Occipital lobe (tissue), 2 donors: ENCODE results near the genes RTCA, RNPC3, NTNG1 and EEIG2.

- RAMPAGE, long total RNA, result start-site peak on the plus strand at chr1:100266187-100266412, 1,039 and 623 reads in 2 replicates
These were observed at the start of gene RTCA for GRCh38 chr1:100265917-100267308. Gene RTCA, plus strand, starts transcription at chr1:100266216.

DNA sequence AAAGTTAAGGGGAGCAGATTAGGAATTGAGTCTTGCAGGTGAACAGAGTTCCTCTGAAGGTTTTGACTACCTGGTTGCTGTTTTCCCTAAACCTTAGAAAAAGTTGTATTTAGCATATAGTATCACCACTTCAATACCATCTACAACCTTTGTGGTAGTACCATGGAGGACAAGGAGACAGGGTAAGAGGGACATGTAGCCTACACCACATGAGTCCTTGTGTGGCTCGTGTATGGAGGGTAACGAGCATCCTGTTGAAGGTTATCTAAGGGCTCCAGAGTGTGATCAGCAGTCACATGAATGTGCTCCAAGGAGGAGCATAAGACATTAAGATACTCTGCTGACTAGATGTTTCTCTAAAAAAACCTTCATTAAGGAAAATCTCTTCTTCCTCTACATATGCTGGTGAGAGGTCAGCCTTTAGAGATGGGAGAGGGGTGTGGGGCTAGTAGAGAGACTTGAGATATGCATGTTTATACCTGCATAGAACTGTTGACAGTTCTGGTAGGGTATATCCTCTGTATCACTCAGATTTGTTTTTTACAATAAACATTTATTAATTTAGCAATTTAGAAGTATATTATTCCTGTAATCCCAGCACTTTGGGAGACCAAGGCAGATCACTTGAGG is 67.4 kb downstream of the VCAM1 start:
- RAMPAGE, long total RNA, result no peak

DNA sequence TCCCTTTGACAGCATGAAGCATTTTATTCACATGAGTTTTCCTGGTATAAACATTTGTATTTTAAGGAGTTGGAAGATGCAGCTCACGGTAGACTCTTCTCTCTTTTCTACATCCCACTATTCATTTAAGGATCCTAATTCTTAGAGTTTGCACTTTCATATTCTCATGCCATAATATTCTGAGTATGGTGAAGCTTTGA is 75.9 kb upstream of the DPH5 start:
- RAMPAGE, long total RNA, result no peak

DNA sequence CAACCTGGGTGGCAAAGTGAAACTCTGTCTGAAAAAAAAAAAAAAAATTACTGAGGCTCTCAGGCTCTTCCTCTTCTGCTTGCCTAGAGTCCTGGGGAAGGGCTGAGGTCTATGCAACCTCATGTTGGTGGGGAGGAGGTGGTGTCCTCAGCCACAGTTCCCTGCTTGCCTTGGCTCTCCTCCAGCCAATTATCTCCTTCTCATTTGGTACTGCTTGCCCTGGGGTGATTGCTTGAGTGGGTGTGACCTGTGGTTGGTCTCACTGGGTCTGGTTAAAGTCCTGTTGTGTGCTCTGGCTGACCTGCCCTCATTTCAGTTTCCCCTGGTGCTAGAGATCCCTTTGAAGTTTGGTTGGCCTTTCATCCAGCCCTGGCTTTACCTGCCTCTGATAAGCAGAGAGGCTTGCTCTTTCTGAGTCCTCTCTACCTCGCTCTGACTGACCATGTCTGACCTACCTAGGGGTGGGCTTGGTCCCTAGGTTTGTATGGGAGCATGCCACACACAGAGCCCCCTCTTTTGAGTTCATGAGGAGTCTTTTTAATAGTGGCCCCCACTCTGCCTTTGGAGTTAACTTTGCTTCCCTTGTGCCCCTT is 21.1 kb downstream of the S1PR1 start:
- RAMPAGE, long total RNA, result no peak

DNA sequence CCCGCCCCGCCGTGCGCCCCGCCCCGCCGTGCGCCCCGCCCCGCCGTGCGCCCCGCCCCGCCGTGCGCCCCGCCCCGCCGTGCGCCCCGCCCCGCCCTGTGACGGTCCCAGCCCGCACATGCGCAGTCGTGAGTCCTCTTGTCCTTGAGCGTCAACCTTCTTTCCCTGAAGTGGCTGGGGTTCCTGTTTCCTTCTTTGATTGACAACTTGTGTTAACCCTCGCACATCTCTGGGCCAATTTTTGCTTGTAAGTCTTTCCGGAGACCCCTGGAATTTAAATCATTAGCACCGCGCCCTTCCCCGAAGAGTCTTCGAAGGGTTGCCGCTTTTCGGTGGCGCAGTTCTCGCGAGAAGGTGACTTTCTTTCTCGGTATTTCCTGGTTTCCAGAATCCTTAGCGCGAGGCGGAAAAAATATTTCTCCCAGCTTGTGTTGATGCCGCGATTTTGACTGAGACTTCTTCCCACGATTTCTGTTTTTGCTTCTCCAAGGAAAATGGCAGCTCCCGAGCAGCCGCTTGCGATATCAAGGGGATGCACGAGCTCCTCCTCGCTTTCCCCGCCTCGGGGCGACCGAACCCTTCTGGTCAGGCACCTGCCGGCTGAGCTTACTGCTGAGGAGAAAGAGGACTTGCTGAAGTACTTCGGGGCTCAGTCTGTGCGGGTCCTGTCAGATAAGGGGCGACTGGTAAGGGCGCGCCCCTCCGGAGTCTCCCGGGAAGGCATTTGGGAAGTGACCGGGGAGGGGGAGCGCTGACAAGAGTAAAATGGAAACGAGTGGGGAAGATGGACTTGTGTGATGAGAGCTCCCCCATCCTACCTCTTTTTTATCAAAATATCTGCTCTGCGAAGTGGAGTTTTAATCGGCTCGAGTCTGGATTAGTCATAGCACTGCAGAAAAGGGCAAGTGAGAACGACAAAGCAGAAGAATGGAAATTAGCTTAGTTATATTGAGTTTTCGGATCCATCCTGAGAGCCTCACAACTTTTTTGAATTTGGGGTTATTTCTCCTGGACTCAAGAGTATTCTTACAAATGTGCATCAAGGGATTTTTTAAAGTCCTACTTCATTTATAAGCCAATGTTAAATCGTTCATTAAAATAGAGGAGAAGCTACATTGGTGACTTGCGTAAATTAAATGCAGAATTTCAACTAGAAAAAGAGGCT is at the start of gene RNPC3:
TSS of gene RNPC3 (plus strand) at position 123 of the 1,165 bp plus-strand sequence.
- RAMPAGE, long total RNA, result start-site peak on the plus strand centred at position 162 of the sequence, 122 bp wide, 255 and 224 reads in 2 replicates; start-site peak on the plus strand centred at position 422 of the sequence, 91 bp wide, 514 and 212 reads in 2 replicates

DNA sequence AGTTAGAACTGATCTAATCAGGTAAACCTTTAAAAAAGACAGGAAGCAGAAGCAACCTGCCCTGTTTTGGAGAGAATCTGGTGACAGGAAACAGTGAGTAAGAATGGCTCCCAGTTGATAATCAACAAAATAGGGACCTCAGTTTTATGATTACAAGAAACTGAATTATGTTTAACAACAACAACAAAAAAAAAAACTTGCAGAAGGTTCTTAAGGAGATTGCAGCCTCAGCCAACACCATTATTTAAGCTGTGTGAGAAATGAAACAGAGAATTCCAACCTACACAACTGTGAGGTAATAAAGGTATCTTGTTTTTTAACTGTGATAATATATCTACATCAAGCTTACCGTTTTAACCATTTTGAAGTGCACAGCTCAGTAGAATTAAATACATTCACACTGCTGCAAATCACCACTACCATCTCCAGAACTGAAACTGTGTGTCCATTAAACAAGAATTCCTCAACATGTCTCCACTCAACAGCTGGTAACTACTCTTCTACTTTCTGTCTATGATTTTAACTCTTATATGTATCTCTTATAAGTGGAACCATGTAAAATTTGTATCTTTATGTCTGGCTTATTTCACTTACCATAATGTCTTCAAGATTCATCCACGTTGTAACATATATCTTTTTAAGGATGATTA is 608.6 kb upstream of the PRMT6 start:
- RAMPAGE, long total RNA, result no peak

- RAMPAGE, long total RNA, result no peak
These were observed at the start of gene NTNG1 for GRCh38 chr1:107140720-107141331. Gene NTNG1, plus strand, starts transcription at chr1:107141039.

DNA sequence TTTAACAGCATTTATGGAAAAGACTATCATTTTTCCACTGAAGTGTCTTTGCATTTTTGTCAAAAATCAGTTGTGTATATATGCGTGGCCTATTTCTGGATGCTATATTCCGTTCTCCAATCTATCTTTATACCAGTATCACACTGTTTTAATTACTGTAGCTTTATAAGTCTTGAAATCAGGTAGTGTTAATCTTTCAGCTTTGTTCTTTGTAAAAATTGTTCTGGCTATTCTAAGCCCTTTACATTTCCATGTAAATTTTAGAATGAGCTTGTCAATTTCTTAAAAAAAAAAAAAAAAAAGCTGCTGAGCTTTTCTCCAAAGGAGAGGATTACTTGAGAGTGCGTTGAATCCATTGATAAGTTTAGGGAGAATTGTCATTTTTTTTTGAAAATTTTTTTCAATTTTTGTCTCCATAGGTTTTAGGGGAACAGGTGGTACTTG is 229.1 kb downstream of the NTNG1 start:
- RAMPAGE, long total RNA, result no peak

- RAMPAGE, long total RNA, result no peak
These were observed 274.5 kb downstream of the NTNG1 start for GRCh38 chr1:107415247-107415748.

DNA sequence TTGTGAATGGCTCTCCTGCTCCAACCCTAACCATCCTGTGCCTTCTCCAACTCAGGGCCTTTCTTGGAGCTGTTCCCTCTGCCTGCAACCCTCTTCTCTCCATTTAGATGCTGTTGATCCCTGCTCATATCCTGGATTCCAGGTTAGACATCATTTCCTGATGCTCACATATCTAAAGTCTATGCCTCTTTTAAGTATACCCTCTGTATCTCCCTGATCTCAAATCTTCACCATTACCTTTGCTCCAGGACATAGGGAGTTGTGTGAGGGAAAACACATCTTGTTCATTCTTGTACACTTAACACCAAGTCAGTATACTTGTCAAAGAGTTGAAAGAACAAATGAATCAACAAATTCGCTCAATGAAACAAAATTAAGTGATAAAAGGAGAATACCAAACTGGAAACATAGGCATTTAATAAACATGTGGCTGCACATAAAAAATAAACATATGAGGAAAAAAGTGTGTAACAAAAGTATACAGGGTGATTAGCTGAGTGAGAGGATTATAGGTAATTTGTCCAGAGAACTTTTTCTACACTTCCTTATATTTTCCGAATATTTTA is 291.5 kb downstream of the VAV3 start:
- RAMPAGE, long total RNA, result no peak

DNA sequence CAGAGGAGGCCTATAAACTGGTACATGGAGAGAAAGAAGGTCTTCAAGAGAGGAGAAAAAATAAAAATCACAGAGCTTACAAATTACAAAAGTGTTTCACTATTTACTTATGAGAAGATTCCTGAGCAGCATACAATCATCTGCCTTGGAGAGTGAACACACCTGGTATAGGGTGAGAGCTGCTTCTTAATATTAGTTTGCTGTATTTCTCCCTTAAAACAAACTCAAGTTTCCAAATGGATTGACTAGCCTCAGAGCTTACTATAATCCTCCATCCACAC is 278.7 kb downstream of the VAV3 start:
- RAMPAGE, long total RNA, result no peak

DNA sequence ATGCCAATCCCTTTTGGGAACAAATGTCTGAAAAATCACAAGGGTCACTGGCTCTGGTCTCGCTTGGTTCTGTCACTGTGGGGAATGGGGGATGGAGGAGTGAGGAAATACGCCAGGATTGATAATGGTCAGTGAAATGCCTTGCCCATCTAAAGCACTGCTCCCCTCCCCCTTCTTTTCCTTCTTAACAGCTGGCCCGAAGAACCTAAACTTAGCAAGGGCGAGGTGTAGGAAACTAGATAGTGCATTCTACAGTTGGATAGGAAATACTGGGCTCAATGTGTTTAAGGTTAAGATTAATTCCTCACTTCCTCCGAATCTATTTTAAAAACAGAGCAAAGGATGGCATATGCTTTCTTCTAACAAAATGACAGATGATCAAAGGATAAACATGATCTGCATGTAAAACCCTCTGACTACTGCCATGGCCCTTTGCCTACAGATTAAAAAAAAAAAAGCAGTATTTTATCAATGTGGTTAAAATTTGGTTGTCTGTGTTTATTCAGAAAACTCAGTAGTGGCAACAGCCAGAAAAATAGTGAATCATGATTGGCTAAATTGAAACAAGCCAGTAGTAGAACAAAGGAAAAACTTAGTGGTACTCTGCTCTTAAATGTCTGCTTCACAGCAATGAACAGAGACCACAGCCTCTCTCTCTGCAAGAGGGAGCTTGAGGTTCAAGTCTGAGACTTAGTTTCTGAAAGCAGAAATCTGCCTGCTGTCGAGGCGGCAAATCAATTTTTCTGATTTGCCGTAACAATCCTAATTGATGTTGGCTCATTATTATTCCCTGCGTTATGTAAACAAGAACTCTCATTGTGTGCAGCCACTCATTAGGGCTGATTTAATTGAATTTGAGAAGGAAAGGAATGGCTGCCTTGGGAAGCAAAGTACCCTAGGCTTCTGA is 86.2 kb upstream of the VAV3 start:
- RAMPAGE, long total RNA, result no peak

DNA sequence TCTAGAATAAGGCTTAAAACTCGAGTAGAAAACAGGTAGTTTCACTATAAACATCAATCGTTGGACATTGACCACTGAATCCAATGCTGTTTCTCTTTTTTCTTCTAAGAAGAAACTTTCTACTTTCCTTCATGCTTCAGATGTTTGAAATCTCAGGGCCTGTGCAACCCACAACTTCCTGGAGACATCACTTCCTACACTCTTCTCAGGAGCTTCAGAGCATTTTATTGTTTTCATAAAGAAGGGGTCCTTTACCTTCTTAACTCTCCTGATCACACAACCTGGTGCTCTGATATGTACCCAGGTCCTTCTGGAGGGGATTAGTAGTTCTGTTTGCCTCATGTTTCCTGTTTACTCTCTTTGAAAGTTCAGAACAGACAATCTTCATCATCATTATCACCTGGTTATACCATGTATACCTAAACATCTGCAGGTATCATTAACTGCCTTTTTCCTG is 113.0 kb upstream of the VAV3 start:
- RAMPAGE, long total RNA, result no peak

DNA sequence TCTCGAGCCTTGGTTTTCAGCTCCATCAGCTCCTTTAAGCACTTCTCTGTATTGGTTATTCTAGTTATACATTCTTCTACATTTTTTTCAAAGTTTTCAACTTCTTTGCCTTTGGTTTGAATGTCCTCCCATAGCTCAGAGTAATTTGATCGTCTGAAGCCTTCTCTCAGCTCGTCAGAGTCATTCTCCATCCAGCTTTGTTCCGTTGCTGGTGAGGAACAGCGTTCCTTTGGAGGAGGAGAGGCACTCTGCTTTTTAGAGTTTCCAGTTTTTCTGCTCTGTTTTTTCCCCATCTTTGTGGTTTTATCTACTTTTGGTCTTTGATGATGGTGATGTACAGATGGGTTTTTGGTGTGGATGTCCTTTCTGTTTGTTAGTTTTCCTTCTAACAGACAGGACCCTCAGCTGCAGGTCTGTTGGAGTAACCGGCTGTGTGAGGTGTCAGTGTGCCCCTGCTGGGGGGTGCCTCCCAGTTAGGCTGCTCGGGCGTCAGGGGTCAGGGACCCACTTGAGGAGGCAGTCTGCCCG is 33.5 kb downstream of the SLC25A24 start:
- RAMPAGE, long total RNA, result no peak

- RAMPAGE, long total RNA, result no peak
These were observed at the start of gene EEIG2 for GRCh38 chr1:108559579-108560698. Gene EEIG2, plus strand, starts transcription at chr1:108560100.

DNA sequence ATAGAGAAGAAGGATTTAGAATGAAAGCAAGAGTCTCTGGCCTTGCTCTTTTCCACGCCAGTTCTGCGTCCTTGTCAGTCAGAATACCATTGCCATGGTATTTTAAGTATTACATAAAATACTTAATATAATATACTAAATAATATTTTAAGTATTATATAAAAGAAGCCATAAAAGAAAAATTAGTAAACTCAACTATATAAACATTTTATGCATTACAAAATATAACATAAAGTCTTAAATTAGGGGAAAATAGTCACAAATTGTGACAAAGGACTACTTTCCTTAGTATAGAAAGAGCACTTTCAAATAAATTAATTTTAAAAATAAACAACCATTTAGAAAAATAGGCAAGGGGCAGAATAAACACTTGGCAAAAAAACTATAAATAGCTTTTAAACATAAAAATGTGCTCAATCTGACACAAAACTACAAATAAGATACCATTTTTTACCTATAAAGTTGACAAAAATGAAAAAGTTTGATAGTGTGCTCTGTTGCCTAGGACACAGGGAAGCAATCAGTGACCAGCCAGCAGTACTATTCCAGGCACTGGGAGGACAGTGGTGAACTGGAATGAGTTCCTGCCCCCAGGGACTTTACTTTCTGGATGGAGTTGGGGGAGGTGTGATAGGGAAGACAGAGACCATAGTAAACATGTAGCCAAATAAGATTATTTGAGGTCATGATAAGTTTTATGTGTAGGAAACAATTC is 41.6 kb downstream of the EEIG2 start:
- RAMPAGE, long total RNA, result no peak

- RAMPAGE, long total RNA, result no peak
These were observed 36.9 kb downstream of the HENMT1 start for GRCh38 chr1:108624035-108624414.

DNA sequence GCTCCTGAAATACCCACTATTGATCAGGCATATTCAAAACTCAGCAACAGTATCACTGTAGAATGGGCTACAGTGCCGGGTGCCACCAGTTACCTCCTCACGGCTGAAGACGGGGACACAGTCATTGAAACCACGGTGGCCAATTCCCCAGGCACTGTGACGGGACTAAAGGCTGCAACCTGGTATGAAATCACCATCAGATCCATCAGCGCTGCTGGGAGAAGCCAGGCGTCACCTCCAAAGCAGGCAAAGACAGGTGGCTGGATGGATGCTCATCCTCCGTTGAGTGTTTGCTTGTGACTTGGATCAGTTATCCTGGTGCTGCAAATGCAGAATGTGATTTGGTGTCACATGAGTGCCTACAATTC is 5.1 kb downstream of the FNDC7 start:
- RAMPAGE, long total RNA, result no peak

DNA sequence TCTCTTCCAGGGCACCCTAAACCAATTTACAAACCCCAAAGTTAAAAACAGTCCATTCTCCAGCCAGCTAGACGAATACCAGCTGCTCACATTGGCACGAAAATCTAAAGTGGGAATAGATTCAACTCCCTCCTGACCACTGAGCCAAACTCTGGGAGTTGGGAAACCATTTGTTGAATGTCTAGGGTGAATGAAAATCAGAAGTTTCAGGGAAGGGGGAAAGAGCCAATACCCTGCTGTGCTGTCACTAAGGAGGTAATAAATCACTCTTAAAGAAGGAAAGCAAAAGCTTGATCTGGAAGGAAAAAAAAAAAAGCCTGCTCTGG is 42.2 kb downstream of the AKNAD1 start:
- RAMPAGE, long total RNA, result no peak

DNA sequence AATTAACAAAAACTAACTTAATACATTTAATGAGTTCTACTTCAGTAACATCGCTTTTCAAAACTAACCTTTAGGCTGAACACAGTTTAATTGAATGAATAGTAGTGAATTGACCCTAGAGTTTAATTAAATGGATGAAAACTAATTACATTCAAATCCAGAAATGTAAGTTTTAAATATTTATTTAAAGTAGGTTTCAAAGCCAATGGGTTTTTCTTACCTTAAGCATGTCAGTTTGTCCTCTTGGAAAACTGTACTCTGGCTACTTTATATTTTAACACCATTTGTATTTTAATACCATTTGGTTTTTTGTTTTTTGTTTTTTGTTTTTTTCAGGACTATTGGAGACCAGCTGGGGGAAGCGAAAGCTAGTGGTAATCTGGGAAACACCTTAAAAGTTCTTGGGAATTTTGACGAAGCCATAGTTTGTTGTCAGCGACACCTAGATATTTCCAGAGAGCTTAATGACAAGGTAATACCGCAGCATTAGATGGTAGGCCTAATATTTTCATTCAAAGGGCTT is 20.4 kb downstream of the GPSM2 start:
- RAMPAGE, long total RNA, result no peak